Neutrophil (primary cell): ENCODE results near the genes NACC2, LHX3 and CCDC187.

- PRO-cap = no peak
Measured at GRCh38 chr9:135951709-135952324, 9.4 kb downstream of the UBAC1 start.

DNA sequence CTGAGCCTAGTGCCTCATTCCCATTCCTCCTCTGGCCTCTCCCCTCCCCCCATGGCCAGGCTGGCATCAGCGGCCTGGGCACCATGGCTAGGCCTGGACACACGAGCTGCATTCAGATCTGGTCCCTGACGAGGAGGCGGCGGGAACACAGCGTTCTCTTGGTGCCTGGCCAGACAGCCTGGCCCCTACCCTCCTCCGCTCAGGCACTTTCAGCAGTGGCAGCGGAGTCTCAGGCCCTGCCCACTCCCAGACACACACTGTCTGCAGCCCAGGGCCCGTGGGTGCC, 19.7 kb upstream of the UBAC1 start:
- PRO-cap = no peak

DNA sequence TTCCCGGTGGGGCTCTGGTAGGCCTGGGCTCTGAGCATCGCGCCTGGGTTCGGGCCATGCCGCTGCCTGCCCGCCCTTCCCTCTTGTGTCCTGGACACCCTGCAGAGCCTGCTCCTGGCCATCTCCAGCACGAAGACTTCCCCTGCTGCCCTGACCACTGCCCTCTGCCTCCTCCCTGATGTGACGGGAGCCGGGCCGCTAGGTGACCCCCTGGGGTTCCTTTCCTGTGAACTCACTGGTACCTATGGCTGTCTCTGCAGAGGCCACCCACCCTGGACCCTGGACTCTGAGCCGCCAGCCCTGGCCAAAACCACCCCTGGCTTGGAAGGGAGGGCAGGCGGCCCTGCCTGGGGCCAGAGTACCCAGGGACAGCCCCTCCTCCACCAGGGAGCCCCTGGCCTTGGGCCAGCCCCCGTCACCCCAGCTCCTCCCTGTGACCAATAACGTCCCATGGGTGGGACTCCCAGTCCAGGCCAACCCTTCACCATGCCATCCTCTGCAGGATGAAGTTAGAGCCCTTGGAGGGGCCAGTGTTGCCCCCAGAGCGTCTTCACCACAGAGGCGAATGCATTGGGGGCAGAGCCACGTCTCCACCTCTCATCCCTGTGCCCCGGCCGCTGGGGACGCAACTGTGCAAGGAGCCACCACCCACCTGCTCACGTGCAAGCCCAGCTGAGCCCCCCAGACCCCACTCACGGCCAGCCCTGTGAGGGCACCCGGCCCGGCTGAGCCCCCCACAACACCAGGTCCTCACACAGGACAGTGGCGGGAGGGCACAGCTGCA, 33.1 kb upstream of the UBAC1 start:
- PRO-cap = no peak

DNA sequence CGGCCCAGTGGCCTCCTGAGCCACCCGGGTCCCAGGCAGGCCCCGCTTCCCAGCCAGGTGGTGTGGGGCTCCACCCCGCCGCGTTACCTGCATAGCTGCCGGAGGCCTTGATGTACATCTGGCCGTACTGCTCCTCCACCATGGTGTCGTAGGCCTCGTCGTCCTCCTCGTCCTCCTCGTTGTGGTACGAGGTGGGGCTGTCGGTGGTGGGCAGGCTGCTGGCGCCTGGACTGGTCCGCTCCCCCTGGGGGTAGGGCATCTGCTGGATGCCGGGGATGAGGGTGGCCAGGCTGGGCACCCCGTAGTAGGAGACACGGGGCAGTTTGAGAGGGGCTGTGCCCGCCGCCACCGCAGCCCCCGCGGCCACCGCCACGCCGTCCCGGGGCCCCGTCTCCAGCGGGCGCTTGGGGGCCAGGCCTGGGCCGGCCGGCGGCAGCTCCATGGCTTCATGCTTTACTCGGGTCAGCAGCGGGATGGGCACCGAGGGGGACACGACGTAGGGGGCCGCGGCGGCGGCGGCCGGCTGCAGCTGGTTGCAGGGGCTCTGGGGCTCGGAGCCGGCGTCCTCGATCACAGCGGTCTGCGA, 45.4 kb downstream of the NACC2 start:
- PRO-cap = no peak

DNA sequence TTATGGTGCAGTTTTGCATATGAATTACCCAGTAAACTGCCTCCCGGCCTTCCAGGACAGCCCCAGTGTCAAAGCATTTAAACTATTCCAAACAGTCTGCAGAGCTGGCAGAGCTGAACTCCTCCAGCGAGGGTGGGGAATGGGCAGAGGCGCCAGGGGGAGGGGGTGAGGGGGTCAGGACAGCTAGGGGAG, 42.9 kb downstream of the NACC2 start:
- PRO-cap = no peak

- PRO-cap = no peak
Measured at GRCh38 chr9:136085603-136086218, 9.4 kb downstream of the NACC2 start.

DNA sequence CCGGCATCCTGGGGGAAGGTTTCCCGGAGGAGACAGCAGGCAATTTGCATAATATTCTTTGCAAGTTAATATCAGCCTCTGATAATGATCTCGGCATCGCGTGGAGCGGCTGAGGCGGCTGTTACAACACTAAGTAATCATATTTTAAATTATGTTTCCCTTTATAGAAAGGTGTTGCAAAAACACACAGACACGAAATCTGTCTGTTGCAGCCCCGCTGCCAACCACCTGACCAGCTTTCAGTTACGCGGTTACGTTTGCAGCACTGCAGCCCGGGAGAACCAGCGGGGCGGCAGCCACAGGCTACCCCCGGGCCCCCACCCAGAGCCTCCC, 6.3 kb downstream of the NACC2 start:
- PRO-cap = no peak

DNA sequence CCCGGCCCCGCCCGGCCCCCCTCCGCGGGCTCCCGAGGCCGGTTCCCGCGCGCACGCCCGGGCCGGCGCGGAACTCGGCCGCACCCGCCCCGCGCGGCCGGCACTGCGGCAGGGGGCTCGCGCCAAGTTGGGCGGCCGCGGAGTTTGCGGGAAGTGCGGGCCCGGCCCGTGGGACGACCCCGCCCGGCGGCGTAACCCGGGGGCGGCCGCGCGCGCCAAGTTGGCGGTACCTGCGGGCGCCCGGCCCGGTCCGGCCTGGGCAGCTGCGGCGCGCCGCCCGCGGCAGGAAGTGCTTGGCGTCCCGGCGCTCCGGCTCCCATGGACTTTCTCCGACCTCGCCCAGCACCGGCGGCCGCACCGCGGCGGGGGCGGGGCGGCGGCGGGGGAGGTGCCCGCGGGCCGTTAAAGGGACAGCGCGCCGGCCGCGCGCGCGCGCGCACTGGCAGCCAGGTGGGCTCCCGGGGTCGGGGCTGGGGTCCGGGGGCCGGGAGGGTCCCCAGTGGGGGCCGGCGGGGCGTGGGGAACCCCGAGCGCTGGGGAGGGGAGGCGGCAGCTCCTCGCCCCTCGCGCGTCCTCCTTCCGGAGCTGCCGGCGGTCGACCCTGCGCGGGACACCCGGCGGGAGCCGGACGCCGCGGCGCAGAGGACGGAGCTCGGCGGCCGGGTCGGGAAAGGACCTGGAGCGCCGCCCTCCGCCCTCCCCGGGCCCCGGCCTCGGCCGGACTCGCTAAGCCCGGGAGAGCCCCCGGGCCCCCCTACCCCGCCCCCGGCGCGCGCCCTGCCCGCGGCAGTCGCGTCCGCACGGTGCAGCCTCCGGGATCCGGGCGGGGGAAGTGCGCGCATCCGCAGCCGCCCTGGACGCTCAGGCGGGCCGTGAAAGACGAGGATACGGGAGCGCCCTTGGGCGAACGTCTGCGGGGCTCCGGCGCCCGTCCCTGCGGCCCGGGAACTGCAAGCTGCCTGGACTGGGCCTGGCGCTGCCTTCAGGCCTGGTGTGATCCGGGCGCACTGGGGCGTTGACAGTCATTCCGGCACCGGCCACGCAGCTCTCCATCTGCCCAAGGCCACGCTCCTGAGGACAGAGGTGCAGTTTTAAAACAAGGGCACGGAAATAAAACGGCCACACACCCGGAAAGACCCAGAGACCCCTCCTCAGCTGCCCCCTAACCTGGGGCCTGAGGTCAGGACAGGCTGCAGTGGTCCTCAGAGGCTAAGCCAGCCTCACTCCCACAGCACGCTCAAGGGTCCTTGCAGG, at the start of gene NACC2:
Gene NACC2 (minus strand): TSS at position 331 of the 1,254 bp plus-strand sequence.
- PRO-cap = unidirectional peak, minus-strand start at position 291 of the sequence; unidirectional peak, minus-strand start at position 320 of the sequence

GRCh38 chr9:136132741-136133729, 14.4 kb upstream of the TMEM250 start:
- PRO-cap = no peak

DNA sequence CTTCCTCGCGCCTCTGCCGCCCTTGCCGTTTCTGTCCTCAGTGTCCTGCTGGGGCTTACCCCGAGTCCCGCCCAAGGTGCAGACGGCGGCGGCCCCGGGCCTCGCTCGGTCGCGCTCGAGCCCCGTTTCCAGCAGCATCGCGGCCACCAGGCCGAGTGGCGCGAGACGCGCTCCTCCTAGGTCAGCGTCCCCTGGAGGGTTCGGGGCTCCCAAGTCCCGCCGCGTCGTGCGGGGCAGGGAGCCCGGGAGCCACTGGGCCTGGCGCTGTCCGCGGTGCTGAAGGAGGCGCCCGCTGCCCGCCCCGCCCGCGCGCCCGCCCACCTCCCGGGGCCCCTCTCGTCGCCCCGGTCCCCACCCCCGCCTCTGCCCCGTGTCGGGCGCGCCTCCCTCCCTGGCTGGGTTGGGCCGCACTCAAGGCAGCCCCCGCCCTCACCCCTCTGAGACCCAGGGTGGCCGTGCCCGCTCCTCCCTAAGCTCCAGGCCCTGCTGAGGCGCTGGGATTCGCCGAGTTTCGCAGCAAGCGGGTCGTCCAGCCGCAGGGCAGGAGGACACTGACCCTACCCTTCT, at the start of gene LHX3:
Gene LHX3 (minus strand): TSS at position 254 of the 567 bp plus-strand sequence.
- PRO-cap = no peak

- PRO-cap = no peak
Measured at GRCh38 chr9:136303990-136304592, at the start of gene CCDC187. Gene CCDC187 (minus strand): TSS chr9:136304094.

- PRO-cap = no peak
Measured at GRCh38 chr9:136324303-136324980, 2.9 kb upstream of the GPSM1 start.

DNA sequence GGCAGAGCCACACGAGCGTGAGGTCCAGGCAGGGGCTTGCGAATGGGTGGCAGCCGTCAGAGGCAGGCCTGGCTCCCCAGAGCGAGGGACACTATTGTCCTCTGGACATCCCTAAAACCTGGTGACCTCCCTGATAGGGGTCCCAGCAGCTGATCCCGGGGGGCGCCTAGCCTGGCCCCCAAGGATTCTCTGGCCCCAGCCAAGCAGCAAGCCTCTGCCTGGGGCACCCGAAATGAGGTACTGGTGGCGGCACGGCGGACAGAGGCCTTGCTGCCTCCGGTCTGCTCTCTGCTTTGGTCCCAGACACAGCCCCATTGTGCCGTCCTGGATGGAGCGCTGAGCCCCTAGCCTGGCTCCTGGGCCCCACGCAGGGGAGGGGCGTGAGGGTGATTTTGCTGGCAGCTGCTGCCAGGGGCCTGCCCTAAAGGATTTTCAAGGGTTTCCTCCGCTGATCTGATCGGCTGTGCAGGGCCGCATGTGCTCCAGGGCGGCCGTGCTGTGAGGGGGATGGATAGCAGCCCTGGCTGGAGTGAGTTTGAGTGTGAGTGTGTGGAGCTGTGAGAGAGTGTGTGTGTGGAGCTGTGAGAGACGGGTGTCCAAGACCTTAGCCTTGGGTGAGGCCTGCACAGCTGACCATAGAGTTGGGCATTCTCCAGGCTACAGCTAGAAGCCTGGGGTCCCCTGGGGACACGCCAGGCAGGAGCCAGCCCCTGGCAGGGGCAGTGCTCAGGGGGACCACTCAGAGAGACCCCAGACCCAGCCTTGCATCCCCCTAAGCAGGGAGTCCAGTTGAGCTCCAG, 1.3 kb downstream of the GPSM1 start:
- PRO-cap = no peak

DNA sequence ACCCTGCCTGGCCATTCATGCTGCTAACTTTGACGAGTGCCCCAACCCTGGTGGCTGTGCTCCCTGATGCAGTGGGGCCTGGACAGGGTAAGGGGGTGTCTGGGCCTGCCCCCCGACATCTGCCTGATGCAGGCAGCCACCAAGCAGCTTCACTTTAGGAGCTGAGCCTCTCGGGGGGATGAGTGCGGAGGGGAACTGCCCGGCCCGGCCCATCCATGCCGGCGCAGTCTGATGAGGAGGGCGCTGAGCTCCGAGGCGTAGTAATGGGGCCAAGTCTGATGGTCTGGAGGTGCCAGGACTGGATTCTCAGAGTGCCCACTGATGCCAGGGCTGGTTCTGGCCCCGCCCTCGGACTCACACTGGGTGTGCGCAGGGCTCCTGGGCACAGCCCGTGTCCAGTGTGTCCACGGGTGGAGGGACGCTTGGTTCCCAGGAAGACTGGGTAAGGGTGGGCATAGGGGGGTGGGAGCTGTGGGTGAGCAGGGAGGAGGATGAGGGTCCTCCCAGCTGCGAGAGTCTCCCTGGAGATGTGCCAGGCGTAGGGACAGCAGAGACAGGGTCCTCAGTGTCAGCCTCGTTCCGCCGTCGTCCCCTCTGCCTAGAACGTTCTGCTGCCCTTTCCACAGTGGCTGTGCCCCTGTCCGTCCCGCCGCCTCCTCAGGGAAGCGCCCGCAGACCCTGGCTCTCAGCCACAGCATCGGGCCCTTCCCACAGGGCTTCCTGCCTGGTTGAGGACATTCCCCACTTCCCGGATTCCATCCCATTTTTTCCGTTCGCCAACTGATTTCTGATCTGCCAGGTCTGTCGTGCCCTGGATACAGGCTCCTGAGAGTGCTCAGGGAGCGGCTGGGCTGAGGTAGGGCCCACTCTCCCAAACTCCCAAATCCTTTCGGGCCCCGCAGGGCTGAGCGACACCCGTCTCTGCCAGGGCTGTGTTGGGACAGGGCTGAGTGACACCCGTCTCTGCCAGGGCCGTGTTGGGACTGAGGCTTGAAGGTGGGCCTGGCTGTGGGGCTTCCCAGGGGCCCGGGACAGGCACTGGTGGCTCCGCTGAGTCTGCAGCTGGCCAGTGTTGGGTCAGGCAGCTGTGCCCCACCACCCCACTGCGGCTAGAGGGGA, 16.2 kb downstream of the DNLZ start:
- PRO-cap = no peak

GRCh38 chr9:136391909-136392405, 8.0 kb downstream of the SNAPC4 start:
- PRO-cap = no peak

GRCh38 chr9:136392623-136393263, 7.2 kb downstream of the SNAPC4 start:
- PRO-cap = no peak

DNA sequence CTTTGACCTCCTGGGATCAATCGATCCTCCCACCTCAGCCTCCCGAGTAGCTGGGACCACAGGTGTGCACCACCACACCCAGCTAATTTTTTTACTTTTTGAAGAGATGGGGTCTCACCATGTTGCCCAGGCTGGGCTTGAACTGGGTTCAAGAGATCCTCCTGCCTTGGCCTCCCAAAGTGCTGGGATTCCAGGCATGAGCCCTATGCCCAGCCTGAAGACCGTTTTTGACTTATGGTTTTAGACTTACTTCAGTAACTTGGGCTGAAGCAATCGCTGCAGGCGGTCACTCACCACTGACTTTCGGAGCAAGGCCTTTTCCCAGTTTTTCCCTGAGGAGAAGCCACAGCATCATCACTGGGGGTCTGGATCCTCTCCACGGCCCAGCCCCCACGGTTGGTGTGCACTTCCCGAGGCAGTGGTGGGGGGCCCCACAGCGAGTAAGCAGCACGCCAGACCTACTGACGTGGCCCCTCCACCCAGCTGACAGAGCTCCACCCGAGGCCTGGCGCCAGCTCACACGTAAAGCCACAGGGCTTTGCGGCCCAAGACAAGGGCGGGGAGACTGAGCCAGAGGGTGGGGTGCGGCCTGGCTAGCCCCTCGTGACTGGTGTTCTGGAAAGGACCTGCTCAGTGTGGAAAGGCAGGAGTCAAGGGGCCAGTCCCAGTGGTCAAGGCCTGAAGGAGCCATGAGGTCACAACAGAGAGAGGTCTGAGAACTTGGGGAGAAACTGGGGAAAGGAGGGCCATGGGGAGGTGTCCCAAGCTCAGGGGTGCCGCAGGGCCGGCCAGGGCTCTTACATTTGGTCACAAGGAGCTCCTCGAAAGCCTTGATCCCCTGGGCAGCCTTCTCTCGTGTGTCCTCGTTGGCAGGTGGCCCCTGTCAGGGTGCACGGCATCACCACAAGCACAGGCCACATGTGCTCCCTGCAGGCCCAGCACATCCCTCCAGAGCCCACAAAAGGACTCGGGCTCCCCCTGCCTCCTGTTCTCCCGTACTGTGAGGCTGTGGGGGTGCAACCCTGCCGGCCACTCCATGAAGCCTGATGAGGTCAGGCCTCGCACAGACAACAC, 5.6 kb downstream of the SNAPC4 start:
- PRO-cap = no peak

DNA sequence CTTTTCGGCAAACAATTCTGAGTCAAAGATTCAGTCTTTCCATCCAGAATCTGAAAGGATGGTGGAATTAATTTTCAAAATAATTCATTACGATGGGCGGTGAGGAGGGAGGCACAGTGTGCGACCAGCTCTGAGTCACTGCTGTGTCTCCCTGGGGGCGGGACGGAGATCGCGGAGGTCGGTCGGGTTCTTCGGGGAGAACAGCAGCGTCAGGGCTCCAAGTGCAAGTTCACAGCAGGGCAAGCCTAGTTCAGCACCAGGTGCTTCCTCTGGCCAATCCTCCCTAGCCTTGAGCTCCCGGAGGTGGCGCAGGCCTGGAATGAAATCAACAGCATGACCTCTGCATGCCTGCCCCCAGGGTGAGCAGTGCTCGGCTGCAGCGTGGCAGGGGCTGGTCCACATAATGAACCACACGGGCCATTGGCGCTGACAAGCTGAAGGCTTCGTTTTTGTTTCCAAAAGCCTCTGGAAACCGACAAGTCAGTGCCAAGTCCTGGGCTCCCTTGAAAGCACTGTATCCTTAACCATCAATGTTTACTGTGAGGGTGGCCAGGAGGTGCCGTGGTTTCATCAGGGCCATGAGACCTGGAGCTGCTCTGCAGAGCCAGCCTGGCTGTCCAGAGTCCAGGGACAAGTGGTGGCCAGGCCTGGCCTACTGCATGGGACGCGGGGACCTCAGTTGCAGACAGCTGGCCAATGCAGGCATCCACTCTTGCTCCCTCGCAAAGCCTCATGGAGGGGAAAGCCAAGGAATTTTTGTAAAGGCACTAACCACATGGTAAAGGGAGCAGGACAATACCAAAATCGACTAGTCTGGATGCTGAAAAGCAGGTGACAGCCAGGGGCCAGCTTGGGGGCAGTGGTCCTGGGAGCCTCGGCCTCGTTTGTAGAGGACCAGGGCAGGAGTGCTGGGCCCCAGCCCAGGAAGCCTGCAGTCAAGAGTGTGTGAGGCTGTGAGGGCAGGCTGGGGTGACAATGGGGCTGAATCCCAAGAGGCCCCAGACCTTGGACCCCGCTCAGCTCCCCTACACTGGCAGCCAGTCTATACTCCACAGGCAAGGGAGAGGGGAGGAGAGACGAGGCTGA, 2.2 kb upstream of the INPP5E start:
- PRO-cap = no peak

- PRO-cap = no peak
Measured at GRCh38 chr9:136469975-136470528, 12.8 kb downstream of the SEC16A start.

GRCh38 chr9:136500576-136500945, 17.7 kb upstream of the SEC16A start:
- PRO-cap = no peak